Daoy (cell line): Measurements from ENCODE around the gene STAM.

DNA sequence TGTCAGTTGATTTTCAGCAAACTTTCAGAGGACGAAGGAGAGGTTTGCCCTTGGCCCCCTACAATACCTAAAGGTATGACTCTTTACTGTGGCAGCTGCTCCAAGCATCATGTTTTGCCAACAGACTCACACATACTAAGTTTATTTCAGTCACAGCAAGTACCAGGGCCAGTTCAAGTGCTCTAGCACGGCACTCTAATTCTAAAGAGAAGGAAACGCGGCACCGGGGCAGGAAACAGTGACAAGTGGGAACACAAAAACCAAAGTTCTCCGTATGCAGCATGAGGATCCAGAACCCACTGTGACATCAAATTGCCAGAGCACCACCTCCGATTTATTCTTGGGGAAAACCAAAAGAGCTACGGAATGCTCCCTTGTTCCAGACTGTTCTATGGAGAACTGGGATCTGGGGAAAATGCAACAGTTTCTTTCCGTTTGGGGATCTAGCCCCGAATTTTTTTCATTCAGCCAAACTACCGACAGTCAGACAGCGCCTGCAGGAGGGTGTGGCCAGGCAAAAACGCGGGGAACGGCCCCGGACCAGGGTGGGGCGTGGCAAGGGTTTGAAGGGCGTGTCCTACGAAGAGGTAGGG lies 430 bp upstream of the PTER start:
- RAMPAGE, long total RNA = no peak

DNA sequence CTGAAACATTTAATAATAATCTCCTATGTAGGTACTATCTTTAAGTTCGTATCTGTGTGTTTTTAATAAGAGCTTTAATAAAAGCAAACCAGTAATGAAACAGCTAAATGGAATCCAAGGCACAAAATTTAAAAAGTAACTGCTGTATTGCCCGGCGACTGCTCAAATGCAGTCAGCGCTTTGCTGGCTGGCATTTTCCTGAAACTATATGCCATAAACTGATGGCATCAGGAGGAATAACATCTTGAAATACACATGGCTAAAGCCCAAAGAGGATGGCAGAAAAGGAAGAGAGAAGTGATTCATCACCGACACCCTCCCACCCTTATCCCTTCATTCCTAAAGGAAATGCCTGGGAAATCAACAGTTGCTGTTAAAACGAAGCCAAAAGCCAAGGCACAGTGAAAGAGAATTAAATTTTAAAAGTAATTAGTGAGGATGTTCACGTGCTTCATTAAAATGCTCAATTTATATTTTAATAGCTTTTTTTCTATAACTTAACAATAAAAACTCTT lies 133.0 kb downstream of the CUBN start:
- RAMPAGE, long total RNA = no peak

DNA sequence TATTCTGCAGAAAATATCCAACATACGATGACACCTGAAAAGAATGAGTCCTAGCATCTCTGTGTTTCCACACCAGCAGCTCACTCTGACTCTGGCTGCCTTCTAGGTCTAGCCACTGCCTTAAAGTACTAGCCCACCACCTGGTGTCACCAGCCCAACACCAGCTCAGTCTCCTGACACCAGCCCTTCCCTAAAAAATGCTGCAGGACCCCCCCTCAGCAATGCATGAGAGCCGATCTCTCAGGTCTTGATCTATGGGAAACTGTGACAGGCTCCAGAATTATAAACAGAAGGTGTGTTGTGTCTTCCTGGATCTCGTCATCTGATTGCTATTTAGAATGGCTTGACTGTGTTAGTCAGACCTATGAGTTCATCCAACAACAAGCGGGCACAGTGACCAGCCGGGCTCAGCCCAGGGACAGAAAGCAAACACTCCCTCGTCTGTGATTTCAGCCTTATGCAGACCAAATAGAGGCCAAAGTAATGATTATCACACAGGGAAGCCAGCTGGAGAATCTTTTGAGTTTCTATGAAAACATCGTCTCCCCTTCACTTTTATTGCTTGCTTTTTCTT lies 66.6 kb downstream of the CUBN start:
- RAMPAGE, long total RNA = no peak

DNA sequence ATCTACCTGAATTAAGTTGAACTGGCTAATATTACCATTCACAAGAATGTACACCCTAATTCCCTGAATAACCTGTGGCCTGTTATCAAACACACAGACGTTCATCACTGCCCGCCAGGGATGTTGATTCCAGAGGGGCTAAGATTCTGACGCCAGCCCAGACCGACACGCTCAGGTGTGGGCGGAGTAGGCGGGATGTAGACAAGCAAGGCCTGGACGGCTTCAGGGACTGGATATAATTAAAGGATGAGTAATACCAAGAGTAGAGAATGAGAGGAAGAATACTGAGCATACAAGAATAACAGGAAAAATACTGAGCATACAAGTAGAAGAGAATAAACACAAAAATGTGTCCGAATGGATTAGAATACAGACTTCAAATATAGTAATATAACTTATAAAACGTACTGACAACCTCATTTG lies 29.0 kb downstream of the CUBN start:
- RAMPAGE, long total RNA = no peak

DNA sequence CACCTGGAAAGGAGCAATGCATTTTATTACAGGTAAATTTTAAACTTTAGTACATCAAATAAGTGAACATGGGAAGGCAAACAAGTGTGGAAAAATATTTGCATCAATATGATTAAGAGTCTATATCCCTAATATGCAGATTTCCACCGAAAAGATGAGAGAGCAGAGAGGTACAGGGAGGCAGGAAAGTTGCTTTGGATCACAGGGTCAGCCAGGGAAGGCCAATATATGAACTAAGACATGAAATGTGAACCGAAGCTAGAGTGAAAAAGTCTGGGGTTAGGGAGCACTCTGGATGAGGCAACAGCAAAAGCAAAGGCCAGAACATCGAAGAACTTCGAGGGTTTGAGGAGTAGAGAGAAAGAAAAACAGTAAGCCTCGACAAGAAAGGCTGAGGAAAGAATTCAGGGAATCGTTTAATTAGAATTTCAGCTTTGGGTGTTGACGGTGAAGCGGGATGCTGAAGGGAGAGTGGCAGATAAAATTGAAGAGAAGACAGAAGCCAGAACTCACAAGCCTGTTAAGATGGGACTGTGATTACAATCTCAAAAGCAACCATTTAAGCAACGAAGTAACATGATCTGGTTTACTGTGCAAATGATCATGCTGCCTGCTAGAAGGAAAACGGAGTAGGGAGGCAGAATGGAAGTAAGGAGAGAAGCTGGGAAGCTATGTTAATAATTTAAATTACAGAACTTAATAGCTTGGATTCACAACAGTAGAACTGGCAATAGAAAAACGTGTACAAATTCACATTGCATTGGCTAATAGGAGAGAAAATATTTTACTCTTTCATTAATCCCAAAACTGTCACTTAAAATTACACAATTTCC lies 2.1 kb downstream of the TRDMT1 start:
- RAMPAGE, long total RNA = no peak

GRCh38 chr10:17212698-17213348 lies 11.4 kb upstream of the TRDMT1 start:
- RAMPAGE, long total RNA = no peak

DNA sequence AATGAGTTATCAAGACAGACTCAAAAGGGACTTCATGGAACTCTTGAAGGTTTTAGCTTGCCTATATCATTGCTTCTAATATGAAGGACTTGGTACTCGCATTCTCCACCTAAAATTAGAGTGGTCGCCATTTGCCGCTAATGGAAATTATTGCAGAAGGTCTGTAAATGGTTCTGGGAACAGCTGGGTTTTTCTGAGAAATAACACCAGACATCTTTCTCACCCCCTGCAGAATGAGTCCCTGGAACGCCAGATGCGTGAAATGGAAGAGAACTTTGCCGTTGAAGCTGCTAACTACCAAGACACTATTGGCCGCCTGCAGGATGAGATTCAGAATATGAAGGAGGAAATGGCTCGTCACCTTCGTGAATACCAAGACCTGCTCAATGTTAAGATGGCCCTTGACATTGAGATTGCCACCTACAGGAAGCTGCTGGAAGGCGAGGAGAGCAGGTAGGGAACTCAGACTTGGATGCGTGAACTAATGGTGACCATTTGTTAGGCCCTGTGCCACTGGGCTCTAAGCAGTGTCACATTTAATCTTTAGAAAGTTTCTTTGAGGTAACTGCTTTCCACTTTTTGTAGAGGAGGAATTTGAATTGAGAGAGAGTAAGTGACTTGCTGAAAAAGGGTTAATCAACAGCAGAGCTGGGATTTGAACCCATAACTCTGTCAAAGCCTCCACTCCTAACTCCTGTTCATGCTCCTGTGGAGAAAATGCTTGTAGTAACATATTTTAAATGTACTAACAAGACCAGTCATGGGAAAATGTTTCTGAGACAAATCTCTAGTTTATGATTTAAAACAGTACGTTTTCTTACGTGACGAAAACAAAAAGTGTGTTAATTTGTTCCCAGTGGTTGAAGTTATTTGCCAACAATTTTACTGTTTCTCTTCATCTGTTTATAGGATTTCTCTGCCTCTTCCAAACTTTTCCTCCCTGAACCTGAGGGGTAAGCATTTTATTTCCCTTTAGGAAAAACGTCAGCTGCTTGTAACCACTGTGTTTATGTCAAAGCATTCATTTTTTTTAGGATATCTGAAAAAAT lies 7.2 kb downstream of the VIM start:
- RAMPAGE, long total RNA = no peak

GRCh38 chr10:17237081-17237872 lies 9.2 kb downstream of the VIM start:
- RAMPAGE, long total RNA = no peak

DNA sequence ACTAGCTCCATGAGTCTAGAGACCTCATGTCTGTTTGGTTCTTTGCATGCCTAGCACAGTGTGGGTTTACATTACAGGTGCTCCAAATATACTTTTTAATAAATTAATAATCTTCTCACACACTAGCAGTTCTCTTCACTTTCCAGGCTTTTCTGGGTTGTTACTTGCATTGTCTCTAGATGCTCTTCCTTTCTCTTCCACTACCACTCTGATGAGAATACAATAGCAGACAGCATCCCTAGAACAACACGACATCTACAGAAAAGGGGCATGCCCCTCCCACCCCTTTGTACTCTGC lies 31.0 kb downstream of the ST8SIA6 start:
- RAMPAGE, long total RNA = no peak

- RAMPAGE, long total RNA = no peak
Measured at GRCh38 chr10:17453620-17453917, 826 bp downstream of the ST8SIA6 start.

- RAMPAGE, long total RNA = no peak
Measured at GRCh38 chr10:17644095-17645221, at the start of gene STAM. STAM (plus strand) TSS chr10:17644151.

DNA sequence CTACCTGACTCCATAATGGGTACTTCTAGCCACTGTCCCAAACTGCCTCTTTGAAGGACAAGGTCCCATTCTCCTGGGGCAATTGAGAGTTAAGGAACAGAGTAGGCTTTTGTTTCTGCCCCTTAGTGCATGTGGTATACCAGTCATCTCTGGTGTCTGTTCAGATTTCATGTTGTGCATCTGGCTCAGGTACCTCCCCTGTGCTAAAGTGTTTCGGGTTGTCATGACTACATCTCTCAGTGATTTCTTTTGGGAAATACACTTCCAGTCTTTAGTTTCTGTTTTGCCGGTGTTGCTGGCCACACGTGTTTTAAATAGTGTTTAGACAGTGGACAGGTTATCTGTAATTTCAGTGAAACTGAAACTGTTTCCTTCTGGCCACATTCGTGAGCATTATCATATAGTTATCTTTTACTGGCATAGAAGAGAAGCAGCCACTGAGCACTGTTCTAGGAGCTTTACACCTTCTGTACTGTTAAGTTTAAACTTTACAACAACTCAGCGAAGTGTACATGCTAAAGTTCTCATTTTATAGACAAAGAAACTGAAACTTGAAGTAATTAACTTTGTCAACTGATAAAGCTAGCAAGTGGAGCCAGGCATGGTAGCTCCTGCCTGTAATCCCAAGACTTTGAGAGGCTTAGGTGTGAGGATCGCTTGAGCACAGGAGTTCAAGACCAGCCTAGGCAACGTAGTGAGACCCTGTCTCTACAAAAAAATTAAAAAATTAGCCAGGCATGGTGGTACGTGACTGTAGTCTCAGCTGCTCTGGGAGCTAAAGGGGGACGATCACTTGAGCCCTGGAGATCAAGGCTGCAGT lies 4.9 kb downstream of the TMEM236 start:
- RAMPAGE, long total RNA = no peak

DNA sequence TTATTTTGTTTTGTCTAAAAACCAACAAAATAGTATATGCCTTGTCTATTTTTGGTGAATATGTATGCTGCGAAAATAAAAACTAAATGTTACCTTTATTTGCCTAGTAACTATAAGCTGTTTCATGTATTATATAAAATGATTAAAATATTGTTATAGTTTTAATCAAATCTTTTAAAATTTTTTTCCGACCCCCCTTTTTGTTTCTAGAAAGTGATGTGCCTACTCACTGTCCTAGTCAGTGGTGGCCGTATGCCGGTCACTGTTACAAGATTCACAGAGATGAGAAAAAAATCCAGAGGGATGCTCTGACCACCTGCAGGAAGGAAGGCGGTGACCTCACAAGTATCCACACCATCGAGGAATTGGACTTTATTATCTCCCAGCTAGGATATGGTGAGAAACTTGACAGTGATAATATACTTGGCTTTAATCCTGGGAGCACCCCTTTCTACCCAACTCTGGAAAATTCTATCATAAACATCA lies 40.3 kb downstream of the MRC1 start:
- RAMPAGE, long total RNA = no peak

- RAMPAGE, long total RNA = no peak
Measured at GRCh38 chr10:18187690-18188084, 47.5 kb downstream of the CACNB2 start.

DNA sequence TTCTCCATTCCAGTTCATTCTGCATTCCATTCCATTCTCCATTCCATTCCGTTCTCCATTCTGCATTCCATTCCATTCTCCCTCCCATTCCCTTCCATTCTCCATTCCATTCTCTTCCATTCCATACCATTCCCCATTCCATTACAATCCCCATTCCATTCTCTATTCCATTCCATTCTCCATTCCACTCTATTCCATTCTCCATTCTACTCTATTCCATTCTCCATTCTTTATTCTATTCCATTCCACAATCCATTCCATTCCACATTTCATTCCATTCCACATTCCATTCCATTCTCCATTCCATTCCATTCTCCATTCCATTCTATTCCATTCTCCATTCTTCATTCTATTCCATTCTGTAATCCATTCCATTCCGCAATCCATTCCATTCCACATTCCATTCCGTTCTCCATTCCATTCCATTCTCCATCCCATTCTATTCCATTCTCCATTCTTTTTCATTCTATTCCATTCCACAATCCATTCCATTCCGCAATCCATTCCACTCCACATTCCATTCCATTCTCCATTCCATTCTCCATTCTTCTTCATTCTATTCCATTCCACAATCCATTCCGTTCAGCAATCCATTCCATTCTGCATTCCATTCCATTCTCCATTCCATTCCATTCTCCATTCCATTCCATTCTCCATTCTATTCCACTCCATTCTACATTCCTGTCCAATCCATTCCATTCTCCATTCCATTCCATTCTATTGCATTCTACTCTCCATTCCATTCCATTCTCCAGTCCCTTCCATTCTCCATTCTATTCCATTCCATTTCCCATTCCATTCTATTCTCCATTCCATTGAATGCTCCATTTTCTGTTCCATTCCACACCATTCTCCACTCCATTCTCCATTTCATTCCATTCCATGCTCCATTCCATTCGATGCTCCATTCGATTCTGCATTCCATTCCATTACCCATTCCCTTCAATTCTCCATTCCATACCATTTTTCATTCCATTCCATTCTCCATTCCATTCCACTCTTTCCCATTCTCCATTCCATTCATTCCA lies 85.2 kb downstream of the NSUN6 start:
- RAMPAGE, long total RNA = no peak

DNA sequence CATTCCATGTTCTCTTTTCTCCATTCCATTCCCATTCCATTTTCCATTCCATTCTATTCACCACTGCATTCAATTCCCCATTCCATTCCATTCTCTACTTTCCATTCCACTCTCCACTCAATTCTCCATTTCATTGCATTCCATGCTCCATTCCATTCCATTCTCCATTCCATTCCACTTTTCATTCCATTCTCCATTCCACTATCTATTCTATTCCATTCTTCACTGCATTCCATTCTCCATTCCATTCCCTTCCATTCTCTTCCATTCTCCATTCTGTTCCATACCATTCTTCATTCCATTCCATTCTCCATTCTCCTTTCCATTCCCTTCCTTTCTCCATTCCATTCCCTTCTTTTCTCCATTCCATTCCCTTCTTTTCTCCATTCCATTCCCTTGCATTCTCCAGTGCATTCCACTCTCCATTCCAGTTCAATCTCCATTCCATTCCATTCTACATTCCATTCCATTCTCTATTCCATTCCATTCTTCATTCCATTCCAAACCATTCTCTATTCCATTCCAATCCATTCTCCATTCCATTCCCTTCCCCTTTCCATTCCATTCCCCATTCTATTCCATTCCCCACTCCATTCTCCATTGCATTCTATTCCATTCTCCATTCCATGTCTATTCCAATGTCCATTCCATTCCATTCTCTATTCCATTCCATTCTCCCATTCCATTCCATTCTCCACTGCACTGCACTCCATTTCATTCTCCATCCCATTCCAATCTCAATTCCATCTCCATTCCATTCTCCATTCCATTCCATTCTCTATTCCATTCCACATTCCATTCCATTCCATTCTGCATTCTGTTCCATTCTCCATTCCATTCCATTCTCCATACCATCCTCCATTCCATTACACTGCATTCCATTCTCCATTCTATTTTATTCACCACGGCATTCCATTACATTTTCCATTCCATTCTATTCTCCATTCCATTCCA lies 80.2 kb downstream of the NSUN6 start:
- RAMPAGE, long total RNA = no peak

- RAMPAGE, long total RNA = no peak
Measured at GRCh38 chr10:18610083-18611019, 41.0 kb downstream of the NSUN6 start.

DNA sequence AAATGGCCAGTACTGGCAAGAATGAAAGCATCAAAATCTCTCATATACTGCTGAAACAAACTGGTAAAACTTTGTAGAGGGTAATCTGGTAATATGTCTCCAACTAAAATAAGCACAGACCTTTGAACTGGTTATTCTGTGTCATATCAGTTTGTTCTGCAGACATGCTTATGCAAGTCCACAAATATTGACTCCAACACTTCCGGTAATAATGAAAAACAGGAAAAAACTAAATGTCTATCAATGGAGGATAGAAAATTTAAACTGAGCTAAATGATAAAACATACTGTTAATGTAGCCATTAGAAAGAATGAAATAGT lies 13.9 kb downstream of the NSUN6 start:
- RAMPAGE, long total RNA = no peak

DNA sequence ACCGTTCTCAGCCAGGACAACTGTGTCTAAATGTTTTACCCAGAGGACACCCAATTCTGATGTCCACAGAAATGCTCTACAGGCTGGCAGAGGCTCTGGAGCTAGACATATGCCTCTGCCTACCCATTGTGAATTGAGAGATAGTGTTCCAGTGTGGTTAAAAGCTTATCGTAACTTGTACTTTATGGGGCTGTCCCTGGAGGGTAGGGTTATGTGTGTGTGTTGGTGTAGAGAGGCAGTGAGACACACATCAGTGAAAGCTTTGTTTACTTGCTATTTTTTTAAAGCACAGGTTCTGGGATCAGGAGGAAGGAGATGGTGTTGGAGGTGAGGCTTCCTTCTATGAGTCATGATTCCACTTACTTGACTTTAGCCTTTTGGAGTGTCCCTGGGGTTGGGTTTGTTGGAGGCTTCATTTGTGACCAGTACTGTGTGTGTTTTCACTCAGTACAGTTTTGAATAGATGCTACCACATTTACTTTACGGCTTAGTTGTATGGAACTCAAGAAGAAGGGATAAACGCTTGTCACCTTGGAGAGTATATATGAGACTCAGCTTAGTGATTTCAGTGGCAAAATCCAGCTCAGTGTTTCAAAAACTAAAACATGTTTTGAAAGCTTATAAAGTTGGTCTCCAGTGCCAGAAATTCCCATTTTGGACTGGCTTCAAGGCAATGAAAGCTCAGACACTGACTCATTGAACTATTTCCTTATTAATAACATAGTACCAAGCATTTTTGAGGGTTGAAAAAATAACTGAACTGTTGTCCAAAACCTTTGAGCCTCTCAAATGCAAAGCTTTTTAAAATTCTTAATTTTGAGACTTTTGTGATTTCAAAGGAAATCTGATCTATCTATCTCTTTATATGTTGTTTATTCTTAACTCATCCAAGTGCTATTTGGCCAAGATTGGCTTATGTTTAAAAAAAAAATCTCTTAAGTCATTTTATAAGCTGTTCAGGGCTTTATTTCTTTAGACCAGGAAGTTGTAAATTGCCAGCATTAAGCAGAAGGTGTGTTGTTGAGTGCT lies 106.2 kb downstream of the PLXDC2 start:
- RAMPAGE, long total RNA = no peak

GRCh38 chr10:19929314-19930197 lies 113.3 kb downstream of the PLXDC2 start:
- RAMPAGE, long total RNA = no peak